MCF 10A (cell line): ENCODE data around the gene ROBO2.

- PRO-cap, result bidirectional peak, plus-strand start at chr3:71658419, minus-strand start at chr3:71658228
- RRBS, result no CpG with 5 or more reads among the region's 7 CpGs
These were observed 67.1 kb downstream of the EIF4E3 start for GRCh38 chr3:71658098-71658588.

- PRO-cap, result no peak
- RRBS, result no CpG with 5 or more reads among the region's 5 CpGs
These were observed 202.8 kb upstream of the PROK2 start for GRCh38 chr3:71987718-71988200.

DNA sequence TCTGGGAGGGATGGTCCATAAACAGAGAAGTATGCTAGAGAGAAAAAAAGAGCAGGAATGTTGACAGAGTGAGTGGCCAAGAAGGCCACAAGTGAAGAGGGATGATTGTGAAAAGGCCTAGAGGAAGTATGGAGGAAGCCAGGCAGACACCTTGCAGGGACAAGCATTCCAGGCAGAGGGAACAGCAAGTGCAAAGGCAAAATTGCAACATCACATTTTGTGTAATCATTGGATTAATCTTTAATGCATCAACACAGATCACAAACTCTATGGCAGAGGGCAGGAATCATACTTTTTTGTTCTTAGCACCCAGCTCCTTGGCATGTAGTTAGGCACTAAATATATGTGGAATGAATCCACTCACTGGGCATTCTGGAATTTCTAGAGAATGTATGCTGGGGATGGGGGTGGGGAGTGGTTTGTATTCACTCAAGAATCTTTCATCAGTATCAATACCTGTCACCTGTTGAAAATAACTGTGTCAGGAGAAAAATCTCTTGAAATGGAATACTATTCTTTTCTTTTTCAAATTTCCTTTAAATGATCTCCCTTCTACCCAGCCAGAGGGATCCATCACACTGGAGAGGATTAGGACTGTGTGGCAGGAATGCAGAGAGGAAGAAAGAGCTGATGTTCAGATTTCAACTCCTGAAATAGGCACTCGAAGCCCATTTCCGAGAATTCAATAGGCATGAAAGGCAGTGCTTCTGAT lies 312.2 kb upstream of the PROK2 start:
- PRO-cap, result no peak
- RRBS, result no CpG with 5 or more reads among the region's 2 CpGs

DNA sequence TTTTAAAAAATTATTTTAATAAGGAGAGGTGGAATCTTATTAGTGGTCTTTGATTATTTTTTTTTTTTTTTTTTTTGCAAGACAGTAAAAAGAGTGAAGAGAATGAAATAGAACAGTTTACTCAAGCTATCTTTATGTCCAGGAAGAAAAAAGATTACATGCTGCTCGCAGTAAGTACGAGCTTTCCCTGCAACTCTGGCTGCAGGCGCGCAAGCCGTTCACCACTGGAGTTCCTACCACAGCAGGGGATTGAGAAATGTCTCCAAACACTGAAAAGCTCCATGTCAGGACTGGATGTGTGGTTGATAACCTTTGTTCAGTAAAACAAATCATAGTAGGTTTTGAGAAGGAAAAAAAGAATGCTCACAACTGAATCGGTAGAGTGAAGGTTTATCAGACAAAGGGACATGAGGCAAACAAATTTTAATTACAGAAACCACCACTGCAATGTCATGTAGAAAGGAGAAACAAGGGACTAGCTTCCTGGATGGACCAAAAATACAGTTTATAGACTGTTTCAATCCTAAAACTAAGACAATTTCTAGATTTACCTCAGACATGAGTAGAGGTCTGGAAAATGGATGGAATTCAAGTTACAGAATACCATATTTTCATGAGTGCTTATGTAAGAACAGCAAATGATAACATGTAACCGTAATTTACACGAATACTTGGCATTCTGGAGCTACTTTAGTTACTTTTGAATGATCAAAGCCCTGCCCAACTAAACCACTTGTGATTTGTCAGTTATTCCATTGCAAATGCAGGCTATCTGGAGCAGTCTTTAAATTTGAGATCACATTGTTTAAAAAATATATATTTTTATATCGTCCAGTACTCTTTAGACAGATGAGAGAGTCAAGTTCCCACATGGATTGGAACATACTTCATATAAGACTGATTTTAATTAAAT lies 471.1 kb downstream of the SHQ1 start:
- PRO-cap, result no peak
- RRBS, result no CpG with 5 or more reads among the region's 9 CpGs

GRCh38 chr3:72655018-72655445 lies 193.2 kb downstream of the SHQ1 start:
- PRO-cap, result no peak
- RRBS, result 98% methylated on average over 8 of the region's 25 CpGs

DNA sequence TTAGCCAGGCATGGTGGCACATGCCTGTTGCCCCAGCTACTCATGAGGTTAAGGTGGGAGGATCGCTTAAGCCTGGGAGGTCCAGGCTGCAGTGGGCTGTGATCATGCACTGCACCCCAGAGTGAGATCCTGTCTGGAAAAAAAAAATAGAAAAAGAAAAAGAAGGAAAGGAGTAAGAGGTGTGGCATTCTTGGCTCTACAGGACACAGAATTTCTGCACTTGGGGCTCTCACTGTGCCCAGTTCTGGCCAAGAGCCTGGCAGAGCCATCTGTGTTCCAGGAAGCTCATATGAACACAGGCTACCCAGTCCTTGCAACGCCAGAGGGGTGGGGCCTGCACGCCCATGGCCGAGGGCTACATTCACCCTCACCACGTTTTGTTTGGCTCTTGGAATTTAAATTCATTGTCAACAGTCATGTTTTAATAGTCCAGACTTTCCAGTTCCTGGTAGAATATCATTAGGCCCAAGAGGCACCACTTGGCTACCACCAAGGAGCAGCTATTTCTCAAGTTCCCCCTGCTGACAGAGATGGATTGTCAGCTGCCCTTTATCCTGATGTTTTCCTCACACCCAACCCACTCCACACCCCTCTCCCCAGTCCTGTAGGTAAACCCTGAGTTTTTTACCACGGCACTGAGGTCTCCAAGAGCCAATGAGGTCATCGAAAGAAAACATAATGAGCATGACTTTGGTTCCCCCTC lies 125.4 kb downstream of the SHQ1 start:
- PRO-cap, result no peak
- RRBS, result no CpG with 5 or more reads among the region's 7 CpGs

- PRO-cap, result no peak
- RRBS, result no CpG with 5 or more reads among the region's 14 CpGs
These were observed 119.6 kb downstream of the SHQ1 start for GRCh38 chr3:72728570-72729215.

DNA sequence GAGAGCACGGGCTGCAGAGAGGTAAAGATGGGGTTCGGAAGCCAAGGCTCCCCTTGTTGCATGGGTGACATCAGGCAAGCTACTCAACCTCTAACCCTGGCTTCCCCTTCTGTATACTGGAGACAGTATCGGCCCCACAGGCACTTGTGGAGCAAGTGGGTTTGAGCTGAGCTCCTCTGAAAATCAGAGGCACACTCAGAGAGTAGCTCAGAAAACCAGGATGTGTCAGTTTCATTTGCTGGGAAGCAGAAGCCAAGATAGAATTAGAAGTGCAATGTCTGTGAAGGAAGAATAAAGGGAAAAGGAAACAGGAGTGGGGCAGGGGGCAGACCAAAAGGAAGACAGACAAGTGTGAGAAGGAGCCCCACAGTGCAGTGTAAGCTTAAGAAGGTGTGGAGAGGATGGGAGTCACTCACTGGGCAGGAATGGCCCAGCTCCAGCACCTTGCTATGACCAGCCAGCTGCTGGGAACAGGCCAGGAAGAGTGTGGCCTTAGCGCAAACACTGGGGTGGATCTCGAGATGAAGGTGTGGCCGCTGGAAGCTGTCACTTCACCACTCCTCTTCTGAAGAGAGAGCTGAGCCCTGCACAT lies 108.7 kb downstream of the SHQ1 start:
- PRO-cap, result no peak
- RRBS, result no CpG with 5 or more reads among the region's 6 CpGs

- PRO-cap, result no peak
- RRBS, result no CpG with 5 or more reads among the region's 5 CpGs
These were observed 2.1 kb downstream of the PPP4R2 start for GRCh38 chr3:72998547-72999205.

DNA sequence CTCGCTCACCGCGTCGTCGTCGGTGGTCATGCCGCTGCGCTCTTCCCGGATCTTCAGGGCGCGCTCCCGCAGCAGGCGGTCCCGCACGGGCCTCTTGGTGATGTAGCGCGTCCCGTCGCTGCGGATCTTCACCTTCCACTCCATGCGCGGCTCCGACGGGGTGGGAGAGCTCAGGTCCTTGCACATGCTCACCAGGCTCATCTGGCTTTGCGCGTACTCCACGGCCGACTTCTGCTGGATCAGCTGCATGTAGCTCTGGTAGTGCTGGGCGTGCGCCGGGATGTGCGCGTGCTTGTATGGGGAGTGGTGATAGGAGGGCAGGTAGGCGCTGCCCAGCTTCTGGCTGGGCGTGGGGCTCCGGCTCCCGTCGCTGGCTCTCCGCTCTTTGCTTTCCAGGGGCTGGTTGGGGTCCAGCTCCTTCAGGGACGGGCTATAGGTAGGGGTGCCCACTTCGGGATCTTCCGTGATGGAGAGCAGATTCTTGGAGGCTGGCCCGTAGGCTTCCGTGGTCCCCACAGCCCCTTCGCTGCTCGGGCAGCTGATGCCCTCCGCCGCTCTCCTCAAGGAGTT lies 241.0 kb downstream of the PDZRN3 start:
- PRO-cap, result no peak
- RRBS, result 85% methylated on average over 6 of the region's 48 CpGs

- PRO-cap, result no peak
- RRBS, result 21% methylated on average over 2 of the region's 16 CpGs
These were observed 716 bp upstream of the PDZRN3 start for GRCh38 chr3:73625338-73625976.

- PRO-cap, result no peak
- RRBS, result no CpG with 5 or more reads among the region's 2 CpGs
These were observed 188.7 kb upstream of the PDZRN3 start for GRCh38 chr3:73813531-73813820.

- PRO-cap, result unidirectional peak, plus-strand start at chr3:74120646
- RRBS, result no CpG with 5 or more reads among the region's 1 CpG
These were observed 494.0 kb downstream of the CNTN3 start for GRCh38 chr3:74120576-74120821.

DNA sequence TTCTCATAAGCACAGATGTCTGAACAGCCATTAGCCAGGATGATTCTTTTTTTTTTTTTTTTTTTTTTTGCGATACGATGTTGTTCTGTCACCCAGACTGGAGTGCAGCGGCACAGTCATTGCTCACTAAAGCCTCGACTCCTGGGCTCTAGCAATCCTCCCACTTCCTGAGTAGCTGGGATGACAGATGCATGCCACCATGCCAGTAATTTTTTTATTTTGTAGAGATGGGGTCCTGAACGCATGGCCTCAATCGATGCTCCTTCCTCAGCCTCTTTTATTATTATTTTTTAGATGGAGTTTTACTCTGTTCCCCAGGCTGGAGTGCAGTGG lies 240.4 kb upstream of the FRG2C start:
- PRO-cap, result no peak
- RRBS, result no CpG with 5 or more reads among the region's 6 CpGs

DNA sequence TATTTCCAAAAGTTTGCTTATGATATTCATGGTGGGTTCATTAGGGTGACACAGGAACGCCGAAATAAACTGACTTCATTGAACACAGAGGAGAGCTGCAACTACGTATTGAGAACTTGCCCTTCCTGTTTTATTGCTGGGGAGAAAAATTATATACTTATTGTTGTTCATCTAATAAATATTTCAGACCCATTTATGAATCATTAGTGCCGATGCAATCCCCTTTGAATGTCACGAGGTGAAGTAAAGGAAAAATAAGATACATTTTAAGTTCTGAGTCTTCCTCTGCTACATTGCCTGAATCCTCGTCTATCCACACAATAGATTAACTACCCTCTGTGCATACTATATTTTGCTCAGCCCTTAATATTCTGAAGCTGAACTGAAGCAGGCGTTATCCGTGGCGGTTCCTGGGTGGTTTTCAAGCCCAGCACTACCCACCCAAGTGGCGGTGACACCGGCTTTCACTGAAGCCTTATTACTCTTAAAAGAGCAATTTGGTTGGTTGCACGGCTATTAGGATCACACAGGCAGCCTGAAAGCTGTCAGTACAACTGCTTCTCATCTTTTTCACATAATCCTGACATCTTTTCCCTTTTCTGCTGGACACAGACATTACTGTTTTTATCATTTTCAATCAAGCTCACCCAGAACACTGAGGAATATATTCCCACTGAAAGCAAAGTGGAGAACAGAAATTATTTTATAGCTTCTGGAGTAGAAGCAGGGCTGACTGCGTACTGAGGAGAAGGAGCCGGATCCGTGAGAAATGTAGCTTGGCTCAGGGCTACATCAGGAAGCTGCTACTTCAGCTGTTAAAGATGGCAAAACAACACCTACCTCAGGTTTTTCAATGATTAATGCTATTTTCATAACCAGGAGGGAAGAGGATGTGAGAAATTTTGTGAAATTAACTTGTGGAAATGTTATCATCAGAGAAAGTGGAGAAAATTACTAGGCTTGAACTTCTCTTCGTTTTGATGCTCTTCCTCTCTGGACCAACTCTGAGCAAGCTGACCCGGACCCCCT lies 525.3 kb upstream of the ZNF717 start:
- PRO-cap, result no peak
- RRBS, result no CpG with 5 or more reads among the region's 17 CpGs

GRCh38 chr3:76597863-76598456 lies 441.9 kb upstream of the ROBO2 start:
- PRO-cap, result no peak
- RRBS, result no CpG with 5 or more reads among the region's 2 CpGs

- PRO-cap, result unidirectional peak, minus-strand start at chr3:77039969
- RRBS, result 10% methylated on average over 39 of the region's 84 CpGs
These were observed at the start of gene ROBO2 for GRCh38 chr3:77039035-77040215. TSS of gene ROBO2 (plus strand) at chr3:77040099.

DNA sequence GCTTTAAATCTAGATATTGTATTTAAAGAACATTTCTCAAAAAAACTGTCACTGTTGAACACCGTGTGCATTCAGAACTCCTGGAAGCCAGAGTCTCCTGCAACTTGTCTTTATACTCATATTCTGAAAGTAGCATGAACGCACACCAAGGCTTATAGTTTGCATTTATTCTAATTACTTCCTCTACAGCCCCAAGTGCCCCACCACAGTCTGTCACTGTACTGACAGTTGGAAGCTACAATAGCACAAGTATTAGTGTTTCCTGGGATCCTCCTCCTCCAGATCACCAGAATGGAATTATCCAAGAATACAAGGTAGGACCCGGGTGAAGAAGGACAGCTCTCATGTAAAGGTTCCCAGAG lies 537.4 kb downstream of the ROBO2 start:
- PRO-cap, result no peak
- RRBS, result no CpG with 5 or more reads among the region's 3 CpGs

- PRO-cap, result no peak
- RRBS, result no CpG with 5 or more reads among the region's 3 CpGs
These were observed 577.7 kb downstream of the ROBO2 start for GRCh38 chr3:77617577-77617958.

DNA sequence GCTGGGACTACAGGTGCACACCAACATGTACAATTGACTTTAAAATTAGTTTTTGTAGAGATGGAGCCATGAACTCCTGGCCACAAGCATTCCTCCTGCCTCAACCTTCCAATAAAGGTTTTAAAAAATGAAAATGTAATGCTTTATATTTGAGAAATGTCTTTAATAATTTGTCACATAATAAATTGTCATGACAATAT lies 1057.7 kb downstream of the ROBO1 start:
- PRO-cap, result no peak